HT1080 (cell line): ENCODE results near the gene AADAT.

DNA sequence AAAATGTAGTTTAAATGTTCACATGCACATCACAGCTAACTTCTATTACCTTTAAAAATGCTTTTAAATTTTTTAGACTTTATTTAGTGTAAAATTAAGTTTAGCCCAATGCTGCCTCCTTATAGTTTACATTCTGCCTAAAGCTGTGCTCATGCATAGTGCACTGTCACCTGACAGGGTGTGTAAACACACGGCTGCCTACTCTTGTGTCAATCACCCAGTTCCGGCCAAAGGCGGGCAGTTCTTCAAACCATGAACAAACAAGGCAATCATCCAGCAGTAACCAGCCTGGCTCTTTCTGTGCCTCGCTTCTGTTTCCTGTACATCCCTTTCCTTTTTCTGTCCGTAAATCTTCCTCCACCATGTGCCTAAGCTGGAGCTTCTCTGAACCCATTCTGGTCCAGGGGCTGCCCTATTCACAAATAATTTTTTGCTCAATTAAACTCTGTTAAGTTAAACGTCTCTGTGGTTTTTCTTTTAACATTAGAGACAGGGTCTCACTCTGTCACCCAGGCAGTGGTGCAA lies 60.8 kb upstream of the CBR4 start:
RAMPAGE:
- cytosol, long total RNA, result no peak
- long total RNA, result no peak
- nucleus, long total RNA, result no peak

RAMPAGE:
- cytosol, long total RNA, result no peak
- long total RNA, result no peak
- nucleus, long total RNA, result no peak
Observed at GRCh38 chr4:169099718-169100380, 89.8 kb upstream of the CBR4 start.

DNA sequence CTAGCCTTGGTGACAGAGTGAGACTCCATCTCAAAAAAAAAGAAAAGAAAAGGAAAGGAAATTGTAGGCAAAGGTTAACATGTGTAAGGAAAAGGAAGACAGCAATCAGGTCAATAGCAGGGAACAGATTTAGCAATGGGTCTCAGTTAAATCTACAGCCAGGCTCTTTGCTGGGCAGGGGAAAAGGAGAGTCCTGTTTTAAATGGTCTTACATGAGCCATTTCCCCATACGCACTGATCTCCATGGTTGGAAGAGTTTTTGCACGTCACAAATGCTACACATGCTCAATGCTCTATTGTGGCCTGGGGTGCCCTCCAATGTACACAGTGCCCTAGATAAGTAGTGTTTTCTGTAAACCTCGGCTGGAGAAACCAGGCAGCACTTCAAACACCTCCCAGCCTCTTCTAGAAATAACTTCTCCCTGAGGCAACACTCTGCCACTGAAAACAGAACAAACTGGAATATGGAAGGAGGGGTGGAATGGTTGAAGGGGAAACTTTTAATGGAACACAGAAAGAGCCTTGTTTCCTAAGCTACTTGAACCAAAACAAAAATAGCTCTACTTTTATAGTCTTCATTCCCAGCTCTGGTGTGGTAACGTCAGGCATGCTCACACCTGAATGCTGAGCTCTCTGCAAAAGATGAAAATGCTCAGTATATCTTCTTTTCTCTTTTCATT lies 123.8 kb upstream of the CBR4 start:
RAMPAGE:
- cytosol, long total RNA, result no peak
- long total RNA, result no peak
- nucleus, long total RNA, result no peak

RAMPAGE:
- cytosol, long total RNA, result no peak
- long total RNA, result no peak
- nucleus, long total RNA, result no peak
Observed at GRCh38 chr4:169263326-169264367, 7.1 kb downstream of the SH3RF1 start.

RAMPAGE:
- cytosol, long total RNA, result no peak
- long total RNA, result no peak
- nucleus, long total RNA, result no peak
Observed at GRCh38 chr4:169271854-169272140, 1.0 kb upstream of the SH3RF1 start.

GRCh38 chr4:169724152-169725337 lies 33.2 kb downstream of the HPF1 start:
RAMPAGE:
- cytosol, long total RNA, result no peak
- long total RNA, result no peak
- nucleus, long total RNA, result no peak

DNA sequence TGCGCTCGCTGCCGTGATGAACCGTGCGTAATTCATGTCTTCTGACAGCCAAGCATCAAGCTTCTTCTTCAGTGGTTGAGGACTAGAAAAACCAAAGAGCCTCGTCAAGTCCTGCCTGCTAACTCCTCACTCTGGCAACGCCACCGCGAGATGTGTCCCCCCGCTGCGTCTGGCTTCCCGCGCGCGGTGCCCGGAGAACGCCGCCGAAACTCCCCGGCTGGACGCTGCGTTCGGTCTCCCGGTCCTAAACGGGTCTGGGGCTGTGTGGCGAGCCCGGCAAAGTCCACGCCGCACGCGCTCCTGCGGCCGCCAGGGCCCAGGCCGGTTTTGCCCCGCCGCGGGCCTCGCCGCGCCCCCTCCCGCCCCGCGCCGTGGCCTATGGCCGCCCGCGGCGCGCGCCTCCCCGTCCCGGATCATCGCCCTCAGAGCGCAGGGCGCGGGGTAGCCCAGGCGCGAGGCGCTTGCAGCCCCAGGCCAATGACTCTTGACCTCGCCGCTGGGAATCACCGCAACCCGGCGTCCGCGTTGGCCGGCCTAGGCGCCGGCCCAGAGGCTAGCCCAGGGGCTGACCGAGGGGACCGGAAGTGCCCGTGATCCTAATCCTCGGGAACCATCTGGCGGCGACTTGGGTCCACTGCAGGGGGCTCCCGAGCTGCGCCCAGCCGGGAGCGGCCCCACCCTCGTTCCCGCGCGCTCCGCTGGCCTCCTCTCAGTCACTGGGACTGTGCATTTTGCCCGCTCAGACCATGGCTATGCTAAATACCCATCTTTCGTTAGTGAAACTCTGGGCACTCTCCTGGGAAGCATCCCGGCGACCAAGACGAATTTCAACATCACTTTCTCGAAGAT lies at the start of gene AADAT:
Gene AADAT (minus strand): TSS at position 302 of the 849 bp plus-strand sequence.
RAMPAGE:
- cytosol, long total RNA, result no peak
- long total RNA, result start-site peak on the minus strand centred at position 294 of the sequence, 59 bp wide, 28 reads; start-site peak on the minus strand centred at position 555 of the sequence, 38 bp wide, 39 reads
- nucleus, long total RNA, result no peak

DNA sequence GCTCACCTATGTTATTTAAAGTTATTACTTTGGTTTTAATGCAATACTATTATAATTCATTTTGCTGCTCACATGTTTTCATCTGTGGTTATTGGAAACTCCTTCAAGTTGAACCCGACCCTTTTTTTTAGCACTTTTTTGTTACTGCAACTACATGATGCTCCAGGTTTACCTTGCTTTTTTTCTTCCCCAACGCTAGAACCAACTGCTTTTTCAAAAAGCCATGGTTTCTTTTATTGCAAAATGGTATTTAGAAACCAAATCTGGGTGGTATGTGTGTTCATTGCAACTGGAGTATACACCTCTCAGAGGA lies 616.0 kb upstream of the GALNTL6 start:
RAMPAGE:
- cytosol, long total RNA, result no peak
- long total RNA, result no peak
- nucleus, long total RNA, result no peak

DNA sequence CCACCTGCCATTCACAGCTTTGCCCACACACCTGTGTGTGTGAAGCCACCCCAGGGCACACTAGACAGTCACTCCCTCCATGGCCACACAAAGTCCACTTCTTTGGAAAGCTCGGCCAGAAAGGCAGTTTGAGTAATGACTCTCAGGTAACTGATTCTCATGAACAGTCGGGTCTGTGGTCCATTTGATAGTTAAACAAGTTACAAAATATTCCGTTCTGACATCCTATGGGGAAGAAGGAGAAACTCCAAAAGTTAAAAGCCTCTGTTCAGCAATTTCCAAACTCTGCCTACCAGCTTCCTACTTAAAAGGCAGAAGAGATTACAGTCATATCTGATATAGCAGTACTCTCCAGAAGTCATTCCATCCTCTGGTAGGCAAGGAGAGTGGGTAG lies 205.0 kb upstream of the GALNT7 start:
RAMPAGE:
- cytosol, long total RNA, result no peak
- long total RNA, result no peak
- nucleus, long total RNA, result no peak

RAMPAGE:
- cytosol, long total RNA, result no peak
- long total RNA, result no peak
- nucleus, long total RNA, result no peak
Observed at GRCh38 chr4:173039697-173040082, 128.9 kb upstream of the GALNT7 start.

DNA sequence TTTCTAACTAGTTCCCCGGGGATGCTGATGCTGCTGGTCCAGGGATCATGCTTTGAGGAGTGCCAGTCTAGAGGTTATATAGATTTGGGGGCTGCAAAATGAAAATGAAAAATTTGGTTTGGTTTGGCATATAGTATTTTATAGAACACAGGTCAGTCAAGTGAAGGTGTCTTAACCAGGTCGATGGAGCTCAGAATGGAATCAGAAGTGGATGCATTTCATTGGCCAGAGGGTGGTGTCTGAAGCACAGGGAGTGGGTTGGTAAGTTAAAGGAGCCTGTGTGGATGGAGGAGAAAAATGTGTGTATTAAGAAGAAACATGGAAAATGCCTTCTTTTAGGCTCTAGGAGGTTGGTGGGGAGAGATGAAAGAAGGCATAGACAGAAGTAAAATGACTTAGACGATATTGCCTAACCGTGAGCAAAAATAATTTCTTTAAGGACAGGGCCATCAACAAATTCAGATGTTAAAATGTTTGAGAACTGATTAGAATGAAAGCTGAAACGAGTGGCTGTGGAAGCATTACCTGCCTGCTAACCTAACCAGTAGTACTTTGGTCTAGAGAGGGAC lies 8.7 kb downstream of the GALNT7 start:
RAMPAGE:
- cytosol, long total RNA, result no peak
- long total RNA, result no peak
- nucleus, long total RNA, result no peak

GRCh38 chr4:173329779-173330921 lies 4.0 kb downstream of the HMGB2 start:
RAMPAGE:
- cytosol, long total RNA, result no peak
- long total RNA, result no peak
- nucleus, long total RNA, result no peak

GRCh38 chr4:173332606-173333261 lies 1.4 kb downstream of the HMGB2 start:
RAMPAGE:
- cytosol, long total RNA, result no peak
- long total RNA, result no peak
- nucleus, long total RNA, result no peak

GRCh38 chr4:173500789-173501560 lies 29.1 kb downstream of the HAND2 start:
RAMPAGE:
- cytosol, long total RNA, result no peak
- long total RNA, result no peak
- nucleus, long total RNA, result no peak

DNA sequence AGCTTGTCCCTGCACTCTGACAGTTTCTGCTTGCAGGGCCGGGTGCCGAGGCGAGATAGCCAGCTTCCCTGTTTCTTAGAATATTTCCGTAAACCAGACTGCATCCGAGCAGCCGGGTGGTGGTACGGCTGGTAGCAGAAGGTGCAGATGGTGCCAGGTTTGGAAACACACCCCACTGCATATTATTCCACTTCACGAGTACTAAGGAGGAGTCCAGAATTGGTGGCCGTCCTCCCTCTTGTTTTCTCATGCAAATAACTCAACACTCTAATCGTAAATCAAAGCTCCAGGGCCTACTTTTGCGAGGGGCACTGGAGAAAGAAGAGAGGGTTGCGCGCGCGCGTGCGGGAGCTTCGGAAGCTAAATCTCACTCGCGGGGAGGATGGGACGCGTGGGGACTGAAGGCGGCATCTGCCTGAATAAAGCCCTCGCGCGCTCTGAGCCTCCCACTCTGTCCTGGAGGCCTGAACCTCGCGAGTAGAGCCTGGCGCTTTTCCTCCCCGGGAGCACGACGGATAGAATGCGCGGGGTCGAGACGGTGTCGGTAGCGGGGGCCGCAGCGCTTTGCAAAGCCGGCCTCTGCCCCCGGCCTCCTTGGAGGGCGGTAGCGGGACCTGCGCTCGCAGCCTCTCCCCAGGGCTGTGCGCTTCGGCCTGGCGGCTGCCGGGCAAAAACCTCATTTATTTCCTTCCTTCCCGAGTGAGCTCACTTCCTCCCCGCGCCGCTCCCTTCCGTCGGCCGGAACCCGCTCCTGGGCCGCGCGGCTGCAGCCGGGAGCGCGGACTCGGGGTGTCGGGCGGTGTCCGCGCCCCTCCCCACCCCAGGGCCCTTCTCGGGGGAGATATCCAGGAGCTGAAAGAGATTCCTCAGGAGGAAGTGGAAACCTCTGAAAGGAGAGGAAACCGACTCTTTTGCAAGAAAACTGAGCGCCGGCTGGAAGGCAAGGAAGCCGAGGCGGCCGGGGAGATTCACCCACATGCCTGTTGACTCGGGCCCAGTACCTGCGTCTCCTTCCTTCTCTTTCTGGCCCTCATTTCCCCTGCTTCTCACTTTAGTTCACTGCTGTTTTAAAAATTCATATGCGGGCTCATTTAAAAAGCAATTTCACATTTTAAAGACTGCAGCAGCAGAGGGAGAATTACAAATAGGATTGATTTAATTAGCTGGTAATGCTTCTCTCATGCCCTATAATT lies 20.7 kb downstream of the HAND2 start:
RAMPAGE:
- cytosol, long total RNA, result no peak
- long total RNA, result no peak
- nucleus, long total RNA, result no peak

GRCh38 chr4:173518696-173519852 lies 11.0 kb downstream of the HAND2 start:
RAMPAGE:
- cytosol, long total RNA, result no peak
- long total RNA, result no peak
- nucleus, long total RNA, result no peak

DNA sequence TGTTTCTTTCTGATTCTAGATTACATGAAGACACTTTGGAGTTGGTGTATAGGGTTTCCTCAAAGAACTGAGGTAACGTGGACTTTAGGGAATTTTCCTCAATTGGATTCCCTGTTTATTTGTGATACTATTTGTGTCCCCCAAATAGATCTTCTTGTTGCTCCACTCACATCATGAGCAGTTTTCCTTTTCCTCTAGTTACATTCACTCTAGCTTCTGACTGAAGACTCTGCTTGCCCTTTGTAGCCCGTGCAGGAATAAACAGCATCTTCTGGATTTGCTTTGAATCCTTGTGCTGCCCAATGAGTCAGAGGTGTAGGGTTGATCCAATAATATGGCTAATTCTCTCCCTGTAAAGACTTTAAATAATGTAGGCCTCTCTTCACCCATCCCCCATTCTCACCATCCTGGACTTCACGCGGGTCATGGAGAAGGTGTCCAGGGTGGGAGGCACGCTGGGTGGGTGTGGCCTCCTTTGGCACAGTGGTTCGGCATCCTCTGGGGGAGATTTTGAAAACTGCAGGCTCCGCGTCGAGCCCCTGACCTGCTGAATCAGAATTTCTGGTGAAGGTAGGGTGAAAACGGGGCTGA lies 9.1 kb downstream of the HAND2 start:
RAMPAGE:
- cytosol, long total RNA, result no peak
- long total RNA, result no peak
- nucleus, long total RNA, result no peak

DNA sequence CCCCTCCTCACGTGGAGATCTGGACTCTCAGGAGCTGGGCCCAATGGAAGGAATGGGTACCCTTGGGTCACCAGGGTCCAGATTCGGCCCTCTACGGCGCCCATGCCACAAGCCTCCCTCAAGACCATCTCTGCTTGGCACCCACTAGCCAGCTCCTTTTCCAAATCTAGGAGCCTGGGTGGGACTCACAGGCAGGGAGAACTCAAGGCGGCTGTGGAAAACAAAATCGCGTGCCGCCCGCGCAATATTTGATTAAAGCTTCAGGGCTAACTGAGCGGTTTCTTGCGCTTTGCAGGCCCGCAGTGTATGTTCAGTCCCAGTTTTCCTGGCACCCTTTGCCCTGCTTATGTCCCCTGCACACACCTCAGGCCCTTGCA lies 7.0 kb downstream of the HAND2 start:
RAMPAGE:
- cytosol, long total RNA, result no peak
- long total RNA, result no peak
- nucleus, long total RNA, result no peak

DNA sequence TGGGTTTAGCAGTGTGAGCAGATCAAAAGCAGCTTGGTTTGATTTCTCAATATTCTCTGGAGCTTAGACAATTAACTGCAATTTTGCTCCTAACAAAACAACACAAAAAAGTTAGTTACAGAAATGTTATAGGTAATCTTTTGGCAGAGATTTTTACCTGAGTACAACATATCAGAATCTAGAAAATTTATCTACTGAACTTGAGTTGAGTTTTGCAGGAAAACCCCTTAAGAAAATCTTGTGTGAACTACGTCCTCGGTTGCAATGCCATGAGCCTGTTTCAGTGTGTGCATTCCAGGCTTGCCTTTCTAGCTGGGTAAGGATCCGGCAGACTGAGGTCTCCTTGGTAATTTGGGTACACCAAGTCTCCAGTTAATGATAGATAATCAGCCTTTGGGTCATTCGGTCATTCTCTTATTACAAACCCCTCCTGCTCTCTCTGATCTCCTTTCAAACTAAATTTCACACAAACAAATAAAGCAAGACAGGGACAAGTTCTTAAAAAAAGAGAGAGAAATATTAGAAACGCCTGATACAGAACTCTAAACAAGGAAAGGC lies 5.9 kb upstream of the HAND2 start:
RAMPAGE:
- cytosol, long total RNA, result no peak
- long total RNA, result no peak
- nucleus, long total RNA, result no peak

DNA sequence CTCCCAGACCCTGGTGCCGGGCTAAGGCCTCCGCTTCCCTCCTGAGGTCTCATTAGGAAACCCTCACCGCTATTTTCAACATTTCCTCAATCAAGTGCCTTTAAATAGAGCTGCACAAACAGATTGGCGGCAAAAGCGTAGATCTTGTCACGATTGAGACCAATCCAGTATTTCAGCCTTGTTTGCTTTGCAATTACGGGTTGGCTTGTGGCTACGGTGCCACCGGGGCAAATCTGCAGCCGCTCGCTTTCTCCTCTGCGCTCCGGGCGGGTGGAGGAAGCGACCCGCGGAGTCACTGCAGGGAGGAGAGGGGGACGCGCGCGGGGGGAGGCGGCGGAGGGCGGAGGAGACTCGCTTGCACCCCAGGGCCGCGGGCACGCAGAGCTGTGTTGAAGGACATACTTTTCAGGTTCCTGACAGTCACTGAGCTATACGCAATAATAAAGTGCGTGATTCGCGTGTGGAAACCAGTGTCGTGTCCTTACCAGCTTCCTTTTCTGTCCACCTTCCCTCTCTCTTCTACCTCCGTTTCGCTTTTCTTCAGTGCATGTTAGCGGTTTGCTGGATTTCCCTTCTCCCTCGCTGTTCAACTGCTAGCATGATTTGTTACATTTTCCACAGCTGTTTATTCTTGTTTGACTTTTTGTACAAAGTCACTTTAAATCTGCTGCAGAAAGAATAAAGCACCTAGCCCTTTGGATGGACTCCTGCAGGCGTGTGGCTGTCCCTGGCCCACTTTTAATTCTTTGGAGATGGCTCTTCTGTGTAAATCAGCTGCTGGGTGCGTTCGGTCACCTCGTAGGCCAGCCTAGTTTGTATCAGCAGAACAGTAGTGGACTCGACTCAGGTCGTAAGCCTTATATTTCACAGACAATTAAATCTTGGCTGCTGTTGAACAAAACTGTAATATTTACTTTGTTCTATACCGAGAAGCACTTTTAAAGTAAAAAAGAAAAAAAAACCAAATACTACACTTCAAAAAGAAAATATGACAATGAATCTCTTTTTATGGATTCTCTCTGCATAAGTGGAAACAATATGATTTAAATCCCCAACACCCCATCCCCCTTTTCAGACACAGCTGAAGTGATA lies 8.8 kb upstream of the HAND2 start:
RAMPAGE:
- cytosol, long total RNA, result no peak
- long total RNA, result no peak
- nucleus, long total RNA, result no peak